ENCODE data around the genes ACTG1, FSCN2 and NPLOC4.

DNA sequence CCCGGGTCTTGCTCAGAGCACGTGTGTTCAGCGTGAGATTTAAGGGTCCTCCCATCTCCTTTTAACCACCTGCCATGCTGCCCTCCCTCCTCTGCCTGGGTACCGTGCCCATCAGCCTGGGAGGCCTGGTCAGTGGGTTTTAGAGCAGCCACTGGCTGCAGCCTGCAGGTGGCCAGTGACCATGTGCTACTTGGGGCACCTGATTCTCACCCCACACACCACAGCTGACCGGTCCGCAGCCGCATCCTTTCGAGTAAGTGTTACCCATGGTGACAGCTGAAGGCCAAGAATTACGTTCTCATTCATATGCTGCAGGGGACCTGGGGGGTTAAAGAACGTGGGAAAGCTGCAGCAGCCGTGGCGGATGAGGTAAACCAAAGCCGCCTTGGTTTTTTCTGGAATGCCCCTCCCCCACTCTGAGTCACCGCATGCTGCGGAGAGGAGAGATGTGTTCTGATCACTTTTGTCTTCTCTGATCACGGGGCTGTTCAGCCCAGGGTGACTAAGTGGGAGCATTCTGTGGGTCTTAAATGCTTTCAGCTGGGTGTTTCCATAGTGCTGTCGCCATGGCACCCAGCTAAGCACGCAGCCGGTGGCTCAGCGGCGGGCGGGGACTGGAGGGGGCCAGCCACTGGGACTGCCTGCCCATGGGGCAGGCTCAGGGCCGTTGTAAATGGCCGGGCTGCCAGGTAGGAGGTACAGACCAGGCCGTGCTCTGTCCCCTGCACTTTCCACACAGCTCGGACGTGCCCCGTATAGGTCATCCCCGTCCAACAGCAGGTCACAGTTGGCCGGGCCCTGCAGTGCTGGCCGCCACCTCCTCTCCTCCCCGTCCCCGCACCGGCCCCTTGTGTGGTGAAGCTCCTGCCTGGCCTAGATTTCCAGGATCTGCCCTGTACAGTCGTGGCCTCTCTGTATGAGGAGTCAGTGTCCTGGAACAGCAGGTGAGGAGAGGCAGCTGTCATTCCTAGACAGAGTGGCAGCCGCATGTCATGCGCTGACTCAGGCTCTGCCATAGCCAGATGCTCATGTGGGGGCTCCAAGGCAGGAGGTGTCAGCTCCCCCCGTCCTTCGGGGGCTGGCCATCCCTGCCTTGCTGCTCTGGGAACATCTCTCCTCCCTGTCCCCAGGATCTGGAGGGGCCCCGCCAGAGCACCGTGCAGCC, 60.0 kb downstream of the BAIAP2 start:
- PRO-cap, 2 experiments: peak in 1 of 2 experiments; most common minus-strand start position 101 of the sequence (in 1)

GRCh38 chr17:81142870-81143353, 22.4 kb upstream of the PVALEF start:
- PRO-cap, 2 experiments: peak in 1 of 2 experiments; most common plus-strand start chr17:81142960 (in 1)

DNA sequence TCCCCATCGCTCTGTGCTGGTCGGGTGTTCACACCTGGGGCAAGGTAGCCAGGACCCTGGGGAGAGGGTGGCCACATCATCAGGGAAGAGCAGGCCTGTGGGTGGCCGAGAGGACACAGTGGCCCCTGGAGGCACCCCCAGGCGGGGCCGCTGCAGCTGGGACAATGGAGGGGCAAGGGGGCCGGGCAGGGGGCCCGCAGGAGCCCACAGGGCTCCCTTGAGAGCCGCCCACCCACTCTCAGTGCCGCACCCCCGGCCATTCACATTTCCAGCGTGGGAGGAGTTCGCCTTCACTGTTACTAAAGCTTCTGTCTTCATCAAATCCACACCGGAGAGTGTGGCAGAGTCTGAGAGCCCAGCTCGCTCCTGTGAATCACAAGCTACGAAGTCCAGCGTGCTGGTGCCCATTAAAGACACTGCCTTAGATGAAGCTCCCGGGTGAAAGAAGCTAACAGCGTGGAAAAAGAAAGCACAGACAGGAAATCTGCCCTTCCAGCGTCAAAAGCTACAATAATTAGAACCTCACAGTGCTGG, 20.9 kb upstream of the PVALEF start:
- PRO-cap, 2 experiments: no peak in any of the 2 experiments

- PRO-cap, 2 experiments: no peak in any of the 2 experiments
Measured at GRCh38 chr17:81148656-81149675, 16.3 kb upstream of the PVALEF start.

- PRO-cap, 2 experiments: no peak in any of the 2 experiments
Measured at GRCh38 chr17:81190409-81191625, 24.8 kb upstream of the AATK start.

DNA sequence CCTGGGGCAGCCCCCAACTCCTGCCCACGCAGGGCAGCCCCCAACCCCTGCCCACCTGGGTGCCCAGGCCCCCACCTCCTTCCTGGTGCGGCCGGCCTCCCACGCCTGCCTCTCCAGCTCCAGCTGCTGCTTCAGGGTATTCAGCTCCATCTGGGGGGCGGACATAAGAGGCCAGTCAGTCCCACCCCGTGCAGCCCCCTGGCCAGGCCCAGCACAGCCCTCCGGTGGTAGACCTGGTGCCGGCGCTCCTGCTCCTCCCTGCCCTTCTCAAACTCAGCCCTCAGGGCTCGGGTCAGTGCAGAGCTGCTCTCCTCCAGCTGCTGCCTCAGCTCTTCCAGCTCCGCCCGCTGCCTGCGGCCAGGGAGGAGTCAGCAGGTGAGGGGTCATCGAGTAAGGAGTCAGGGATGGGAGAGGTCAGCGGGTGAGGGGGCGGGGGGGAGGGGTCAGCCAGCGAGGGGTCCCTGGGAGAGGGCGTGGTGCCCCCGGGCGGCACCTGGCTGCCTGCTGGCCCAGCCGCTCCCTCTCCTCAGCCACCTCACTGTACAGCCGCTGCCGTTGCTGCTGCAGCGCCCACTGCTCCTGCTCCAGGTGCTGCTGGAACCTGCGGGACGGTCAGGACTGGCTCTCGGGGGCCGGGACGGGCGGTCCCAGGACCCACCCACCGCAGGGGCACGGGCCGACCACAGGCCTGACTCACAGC, 26.4 kb upstream of the AATK start:
- PRO-cap, 2 experiments: no peak in any of the 2 experiments

- PRO-cap, 2 experiments: peak in 1 of 2 experiments; most common plus-strand start chr17:81346421 (in 1)
Measured at GRCh38 chr17:81346304-81346566, 49.0 kb upstream of the BAHCC1 start.

DNA sequence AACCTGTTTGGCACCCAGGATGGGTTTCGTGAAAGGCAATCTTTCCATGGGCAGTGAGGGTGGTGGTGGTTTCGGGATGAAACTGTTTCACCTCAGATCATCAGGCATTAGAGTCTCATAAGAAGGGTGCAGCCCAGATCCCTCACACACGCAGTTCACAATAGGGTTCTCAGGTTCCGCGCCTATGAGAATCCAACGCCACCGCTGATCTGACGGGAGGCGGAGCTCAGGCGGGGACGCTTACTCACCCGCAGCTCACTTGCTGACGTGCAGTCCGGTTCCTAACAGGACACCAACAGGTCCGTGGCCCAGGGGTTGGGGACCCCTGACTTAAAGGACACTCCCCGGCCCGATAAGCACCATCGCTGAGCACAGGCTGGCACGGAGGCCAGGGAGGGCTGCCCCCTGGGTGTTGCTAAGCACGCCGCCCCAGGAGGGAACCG, 30.2 kb upstream of the BAHCC1 start:
- PRO-cap, 2 experiments: peak in 1 of 2 experiments; most common plus-strand start position 272 of the sequence (in 1); most common minus-strand start position 211 of the sequence (in 1)

DNA sequence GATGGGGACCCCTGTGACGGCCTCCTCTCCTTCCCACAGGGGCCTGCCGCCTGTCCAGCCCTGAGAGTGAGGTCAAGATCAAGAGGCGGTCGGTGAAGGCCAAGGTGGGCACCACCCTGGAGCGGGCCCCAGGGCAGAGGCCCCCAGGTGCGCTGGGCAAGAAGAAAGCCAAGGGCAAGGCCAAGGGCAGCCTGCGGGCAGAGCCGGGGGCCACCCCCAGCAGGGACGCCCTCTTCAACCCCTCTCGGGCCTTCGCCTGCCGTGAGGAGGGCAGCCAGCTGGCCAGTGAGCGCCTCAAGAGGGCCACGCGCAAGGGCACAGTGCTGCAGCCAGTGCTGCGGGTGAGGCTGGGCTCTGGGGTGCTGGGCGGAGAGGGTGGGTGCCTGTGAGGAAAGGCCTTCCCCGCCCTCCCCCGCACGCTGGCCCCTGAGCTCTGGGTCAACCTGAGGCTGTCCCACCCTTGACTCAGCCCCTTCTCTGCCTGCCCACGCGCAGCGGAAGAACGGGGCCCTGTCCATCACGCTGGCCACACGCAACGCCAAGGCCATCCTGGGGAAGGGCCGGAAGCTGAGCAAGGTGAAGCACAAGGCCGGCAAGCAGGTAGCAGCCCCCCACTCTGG, 54.4 kb downstream of the ACTG1 start:
- PRO-cap, 2 experiments: no peak in any of the 2 experiments

DNA sequence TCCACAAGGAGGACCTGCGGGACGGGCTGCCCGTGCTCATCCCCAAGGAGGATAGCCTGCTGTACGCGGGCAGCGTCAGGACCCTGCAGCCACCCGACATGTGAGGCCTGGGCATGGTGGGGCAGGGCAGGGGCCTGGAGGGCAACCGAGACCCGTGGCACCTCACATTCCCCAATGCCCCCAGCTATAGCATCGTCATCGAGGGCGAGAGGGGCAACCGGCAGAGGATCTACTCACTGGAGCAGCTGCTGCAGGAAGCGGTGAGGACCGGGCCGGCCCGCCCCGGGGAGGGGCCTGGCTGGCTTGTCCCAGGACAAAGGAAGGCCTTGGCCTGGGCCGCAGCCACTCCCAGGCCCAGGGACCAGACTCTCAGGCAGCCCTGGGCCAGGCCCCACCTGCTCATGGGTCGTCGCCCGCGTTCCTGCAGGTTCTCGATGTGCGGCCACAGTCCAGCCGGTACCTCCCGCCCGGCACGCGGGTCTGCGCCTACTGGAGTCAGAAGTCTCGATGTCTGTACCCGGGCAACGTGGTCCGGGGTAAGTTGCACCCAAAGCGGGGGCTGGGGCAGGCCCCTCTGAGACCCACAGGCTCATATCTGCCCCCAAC, 53.4 kb downstream of the ACTG1 start:
- PRO-cap, 2 experiments: peak in 1 of 2 experiments; most common minus-strand start position 231 of the sequence (in 1)

- PRO-cap, 2 experiments: no peak in any of the 2 experiments
Measured at GRCh38 chr17:81464447-81465541, 47.8 kb downstream of the ACTG1 start.

- PRO-cap, 2 experiments: peak in 1 of 2 experiments; most common plus-strand start chr17:81481621 (in 1); most common minus-strand start chr17:81481466 (in 1)
Measured at GRCh38 chr17:81481158-81482154, 31.1 kb downstream of the ACTG1 start.

GRCh38 chr17:81488270-81488592, 24.4 kb downstream of the ACTG1 start:
- PRO-cap, 2 experiments: no peak in any of the 2 experiments

- PRO-cap, 2 experiments: peak in 2 of 2 experiments; most common plus-strand start chr17:81512670 (in 1); most common minus-strand start chr17:81512494 (in 1)
Measured at GRCh38 chr17:81512403-81512973, at the start of gene ACTG1. Gene ACTG1 (minus strand): TSS chr17:81512799.

- PRO-cap, 2 experiments: no peak in any of the 2 experiments
Measured at GRCh38 chr17:81527500-81528449, at the start of gene FSCN2. Gene FSCN2 (plus strand): TSS chr17:81528377.

- PRO-cap, 2 experiments: no peak in any of the 2 experiments
Measured at GRCh38 chr17:81556609-81556934, 4.4 kb upstream of the FAAP100 start.

- PRO-cap, 2 experiments: no peak in any of the 2 experiments
Measured at GRCh38 chr17:81573608-81574050, 21.5 kb upstream of the FAAP100 start.

- PRO-cap, 2 experiments: peak in 1 of 2 experiments; most common plus-strand start chr17:81636474 (in 1); most common minus-strand start chr17:81637110 (in 1)
Measured at GRCh38 chr17:81636327-81637602, at the start of gene NPLOC4. Gene NPLOC4 (minus strand): TSS chr17:81637112.

- PRO-cap, 2 experiments: no peak in any of the 2 experiments
Measured at GRCh38 chr17:81653369-81653900, 2.9 kb downstream of the PDE6G start.

GRCh38 chr17:81665166-81665738, 1.2 kb downstream of the OXLD1 start:
- PRO-cap, 2 experiments: no peak in any of the 2 experiments